Left ventricle myocardium (tissue), 1 donor: ENCODE measurements around the genes FOXL1 and C16orf95.

DNA sequence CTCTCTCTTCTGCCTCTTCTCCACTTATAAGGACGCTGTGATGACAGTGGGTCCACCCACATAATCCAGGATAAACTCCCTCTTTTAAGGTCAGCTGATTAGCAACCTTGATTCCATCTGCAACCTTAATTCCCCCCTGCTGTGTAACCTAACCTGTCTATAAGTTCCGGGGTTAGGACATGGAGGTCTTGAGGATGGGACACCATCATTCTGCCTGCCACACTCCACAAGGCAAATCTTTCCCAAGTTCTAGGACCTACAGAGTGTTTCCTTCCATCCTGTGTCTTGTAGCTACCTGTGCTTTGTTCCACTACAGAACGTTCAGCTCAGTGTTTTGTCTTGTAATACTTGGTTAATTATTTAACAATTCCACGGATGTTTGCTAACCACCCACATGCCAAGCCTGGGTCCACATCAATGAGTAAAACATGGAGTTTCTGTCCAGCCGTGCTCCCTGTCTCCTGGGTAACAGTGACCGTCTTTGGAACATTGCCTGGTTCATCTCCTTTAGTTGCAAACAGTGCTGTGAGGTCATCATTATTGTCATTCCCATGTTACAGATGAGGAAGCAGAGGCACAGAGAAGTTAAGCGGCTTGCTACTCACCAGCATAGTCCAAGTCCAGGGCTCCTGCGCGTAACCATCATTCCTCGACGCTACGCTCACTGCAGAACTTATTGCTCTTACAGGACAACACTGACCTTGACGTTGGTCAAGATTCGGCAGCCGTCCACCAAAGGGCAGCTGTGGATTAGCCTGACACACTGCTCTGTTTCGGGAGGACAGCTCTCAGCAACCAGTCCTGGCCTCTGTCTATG, 41.2 kb downstream of the IRF8 start:
- PRO-cap: no peak

GRCh38 chr16:85946126-85946705, 47.3 kb downstream of the IRF8 start:
- PRO-cap: no peak

DNA sequence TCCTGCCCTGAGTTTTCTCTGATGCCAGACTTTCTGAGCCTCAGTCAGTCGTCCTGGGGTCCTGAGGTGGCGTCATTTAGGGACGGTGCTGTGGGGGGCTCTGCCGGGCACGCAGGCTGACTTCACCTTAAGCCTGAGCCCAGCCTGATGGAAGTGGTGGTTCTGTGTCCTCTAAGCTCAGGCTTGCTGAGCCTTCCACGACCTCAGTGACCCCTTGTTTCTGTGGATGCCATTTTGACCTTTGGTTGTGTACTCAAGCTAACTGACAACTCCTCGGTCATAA, 75.4 kb downstream of the IRF8 start:
- PRO-cap: no peak

DNA sequence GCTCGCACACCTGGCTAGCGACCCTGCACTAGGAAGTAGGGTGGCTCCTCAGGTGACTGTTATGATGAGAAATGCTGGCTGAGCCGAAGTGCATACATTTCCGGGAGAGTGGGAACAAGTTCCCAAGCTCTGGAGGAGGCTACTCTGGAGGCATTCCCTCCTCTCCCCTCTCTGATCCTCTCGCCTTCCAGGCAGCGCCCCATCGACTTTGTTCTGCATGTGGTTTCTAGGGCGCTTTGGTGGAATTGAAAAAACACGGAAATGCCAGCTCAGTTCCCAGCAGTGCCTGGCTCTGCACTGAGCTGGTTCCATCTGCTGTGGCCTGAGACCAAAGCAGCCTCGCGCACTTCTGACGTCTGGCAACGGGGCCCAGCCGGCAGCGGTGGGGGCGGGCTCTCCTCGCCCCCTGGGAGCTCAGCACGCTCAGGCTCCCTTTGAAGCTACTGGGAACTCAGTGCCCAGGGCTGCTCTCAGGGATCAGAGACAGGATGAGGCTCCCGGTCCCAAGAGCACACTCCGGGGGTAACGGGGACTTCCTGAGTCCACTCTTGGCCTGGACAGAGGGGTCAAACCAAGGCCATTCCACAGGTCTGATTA, 130.4 kb downstream of the IRF8 start:
- PRO-cap: no peak

GRCh38 chr16:86222460-86223851, 287.4 kb upstream of the FOXF1 start:
- PRO-cap: no peak

GRCh38 chr16:86457530-86458258, 52.6 kb upstream of the FOXF1 start:
- PRO-cap: no peak

DNA sequence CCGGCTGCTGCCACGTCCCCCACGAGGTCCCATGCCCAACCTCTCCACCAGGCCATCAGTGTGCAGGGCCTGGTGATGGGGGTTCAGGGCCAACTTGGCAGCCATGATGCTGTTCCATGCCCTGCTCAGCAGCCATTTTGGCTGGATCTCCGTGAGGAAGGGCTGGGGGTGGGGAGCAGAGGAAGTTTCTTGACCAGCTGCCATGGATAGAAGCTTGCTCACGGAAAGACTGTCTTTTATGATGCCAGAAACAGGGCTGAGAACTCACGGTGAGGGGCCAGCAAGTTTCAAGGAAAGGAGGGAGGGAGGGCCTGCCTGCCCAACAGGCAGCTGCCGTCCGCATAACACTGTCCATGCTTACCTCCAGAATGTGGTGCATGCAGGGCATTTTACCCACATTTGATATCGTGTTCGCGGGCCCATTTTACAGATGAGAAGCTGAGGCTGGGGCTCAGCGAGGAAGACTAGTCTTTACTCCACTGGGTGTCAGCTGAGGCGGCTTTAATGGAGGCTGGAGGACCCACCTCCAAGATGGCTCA, 47.6 kb upstream of the FOXF1 start:
- PRO-cap: no peak

- PRO-cap: no peak
These were observed 14.0 kb upstream of the FOXF1 start for GRCh38 chr16:86496286-86496718.

DNA sequence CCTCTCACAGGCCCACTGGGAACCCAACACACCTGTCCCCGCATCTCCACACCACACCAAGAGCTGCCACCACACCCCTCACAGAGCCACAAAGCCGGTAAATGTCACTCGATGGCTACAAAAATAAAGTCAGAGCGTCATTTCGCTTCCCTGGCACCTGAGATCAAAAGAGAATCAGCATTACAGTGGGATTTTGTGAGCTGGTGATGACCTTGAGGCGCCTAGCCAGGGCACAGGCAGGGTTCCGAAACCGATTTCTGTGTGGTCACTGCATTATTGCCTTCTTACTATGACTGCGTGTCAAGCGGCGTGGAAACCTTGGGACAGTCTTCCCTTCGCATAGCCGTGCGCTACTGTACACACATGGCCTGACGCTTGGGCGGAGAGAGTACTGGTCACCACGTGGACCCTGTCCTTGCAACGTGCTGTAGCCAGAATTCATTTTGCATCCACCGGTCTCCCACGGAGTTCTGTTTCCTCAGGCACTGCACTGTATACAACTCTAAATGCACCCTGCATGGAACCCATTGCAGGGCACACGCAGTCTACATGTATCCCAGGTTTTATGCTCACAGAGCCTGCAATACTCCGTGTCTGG, 5.9 kb upstream of the FOXF1 start:
- PRO-cap: no peak

- PRO-cap: no peak
These were observed 5.0 kb upstream of the FOXF1 start for GRCh38 chr16:86505096-86505993.

DNA sequence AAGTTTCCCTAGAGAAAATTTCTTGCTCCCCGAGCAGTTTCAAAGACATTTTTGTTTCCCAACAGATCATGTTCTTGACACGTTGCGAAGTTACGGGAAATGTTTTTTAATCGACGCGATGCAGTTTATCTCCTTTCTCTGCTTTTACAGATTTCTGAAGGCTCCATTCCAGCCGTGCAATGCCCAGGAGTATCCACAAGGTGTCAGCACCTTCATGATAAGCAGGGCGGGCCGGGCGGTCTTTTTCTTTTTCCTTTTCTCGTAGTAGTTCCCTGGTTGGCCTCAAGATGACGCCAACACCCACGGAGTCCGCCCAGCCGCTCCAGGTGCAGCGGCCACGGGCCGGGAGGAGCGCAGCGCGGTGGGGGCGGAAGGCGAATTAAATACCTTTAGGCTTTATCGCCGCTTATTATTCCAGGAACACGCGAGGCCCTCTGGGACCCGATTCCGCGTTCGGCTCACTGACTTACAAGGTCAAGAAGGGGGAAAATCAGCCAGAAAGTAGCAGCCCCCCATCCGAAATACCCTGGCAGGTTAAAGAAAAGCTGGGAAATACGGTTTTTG, 2.8 kb upstream of the FOXC2 start:
- PRO-cap: no peak

DNA sequence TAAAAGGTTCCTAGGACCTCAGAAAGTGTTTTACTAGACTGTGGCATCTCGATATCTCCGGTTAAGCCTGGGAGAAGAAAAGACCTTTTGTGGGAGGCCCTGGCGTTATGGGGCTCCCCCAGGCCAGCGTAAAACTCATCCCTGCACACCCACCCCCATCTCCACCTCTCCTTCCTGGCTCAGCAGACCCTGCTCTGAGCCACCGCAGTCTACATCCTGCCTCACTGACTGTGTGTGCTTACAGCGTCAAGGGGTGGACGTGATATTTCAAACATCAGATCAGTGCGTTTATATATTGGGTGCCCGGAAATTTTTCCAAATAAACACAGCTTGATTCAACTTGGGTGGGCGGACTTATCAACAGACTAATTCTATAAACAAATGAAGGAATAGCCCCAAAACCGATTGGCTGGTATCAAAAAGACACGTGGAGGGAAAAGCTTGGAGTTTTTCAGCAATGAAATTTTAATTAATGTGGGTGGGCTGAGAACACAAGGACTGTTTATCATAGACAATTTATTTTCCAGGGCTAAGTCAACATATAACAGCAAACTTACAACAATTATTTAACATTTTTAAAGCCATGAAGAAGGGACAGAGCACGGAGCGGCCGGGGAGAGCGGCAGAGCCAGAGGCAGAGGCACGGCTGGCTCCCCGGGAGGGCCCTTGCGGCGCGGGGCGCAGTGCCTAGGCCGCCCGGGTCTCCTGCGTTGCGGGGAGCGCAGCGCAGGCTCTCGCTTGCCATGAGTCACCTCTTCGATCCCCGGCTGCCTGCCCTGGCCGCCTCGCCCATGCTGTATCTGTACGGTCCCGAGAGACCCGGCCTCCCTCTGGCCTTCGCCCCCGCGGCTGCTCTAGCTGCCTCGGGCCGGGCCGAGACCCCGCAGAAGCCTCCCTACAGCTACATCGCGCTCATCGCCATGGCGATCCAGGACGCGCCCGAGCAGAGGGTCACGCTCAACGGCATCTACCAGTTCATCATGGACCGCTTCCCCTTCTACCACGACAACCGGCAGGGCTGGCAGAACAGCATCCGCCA, at the start of gene FOXL1:
TSS of gene FOXL1 (plus strand) at position 569 of the 1,039 bp plus-strand sequence.
- PRO-cap: unidirectional peak, minus-strand start at position 236 of the sequence; unidirectional peak, minus-strand start at position 266 of the sequence

DNA sequence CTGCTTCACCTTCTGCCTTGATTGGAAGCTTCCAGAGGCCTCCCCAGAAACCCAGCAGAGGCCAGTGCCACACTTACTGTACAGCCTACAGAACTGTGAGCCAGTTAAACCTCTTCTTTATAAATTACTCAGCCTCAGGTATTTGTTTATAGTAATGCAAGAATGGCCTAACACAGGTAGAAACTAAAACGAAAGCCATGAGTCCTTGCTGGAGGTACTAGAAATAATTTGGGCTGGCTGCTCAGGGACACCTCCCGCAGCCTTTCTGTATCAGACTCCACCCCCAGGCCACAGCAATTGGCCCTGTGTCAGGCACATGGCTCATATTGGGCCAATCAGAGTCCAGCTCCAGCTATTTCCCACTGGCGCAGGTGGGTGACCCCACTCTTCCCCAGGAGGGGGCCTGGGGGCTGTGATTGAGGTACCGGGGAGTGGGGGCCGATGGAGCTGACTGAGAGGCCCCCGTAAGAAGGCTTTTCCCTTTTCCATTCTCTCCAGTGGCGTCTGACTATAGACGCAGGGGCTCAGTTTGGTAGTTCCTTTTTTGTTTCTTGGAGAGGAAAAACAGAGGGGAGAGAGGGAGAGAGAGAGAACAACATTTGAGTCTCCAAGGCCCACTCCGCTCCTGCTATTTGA, 26.0 kb downstream of the FOXL1 start:
- PRO-cap: no peak

- PRO-cap: no peak
These were observed 40.9 kb downstream of the FOXL1 start for GRCh38 chr16:86619196-86619766.

DNA sequence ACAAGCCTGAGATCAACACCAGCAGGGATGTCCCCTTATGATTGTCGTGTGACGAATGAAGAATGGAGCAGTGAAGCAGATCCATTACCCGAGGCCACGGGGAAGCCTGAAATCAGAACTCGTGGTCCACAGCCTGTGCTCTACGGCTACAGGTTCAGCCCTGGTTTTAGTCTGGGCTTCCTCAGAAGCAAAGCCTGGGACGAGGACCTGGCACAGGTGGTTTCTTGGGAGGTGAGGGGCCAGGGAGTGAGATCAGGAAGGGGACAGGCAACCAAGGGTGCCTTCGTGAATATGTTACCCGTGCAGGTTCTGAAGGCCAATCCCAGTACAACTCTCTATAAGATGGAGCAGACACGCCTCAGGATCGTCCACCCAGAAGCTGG, 61.2 kb downstream of the FOXL1 start:
- PRO-cap: unidirectional peak, plus-strand start at position 115 of the sequence

GRCh38 chr16:86751248-86751578, 172.9 kb downstream of the FOXL1 start:
- PRO-cap: no peak

DNA sequence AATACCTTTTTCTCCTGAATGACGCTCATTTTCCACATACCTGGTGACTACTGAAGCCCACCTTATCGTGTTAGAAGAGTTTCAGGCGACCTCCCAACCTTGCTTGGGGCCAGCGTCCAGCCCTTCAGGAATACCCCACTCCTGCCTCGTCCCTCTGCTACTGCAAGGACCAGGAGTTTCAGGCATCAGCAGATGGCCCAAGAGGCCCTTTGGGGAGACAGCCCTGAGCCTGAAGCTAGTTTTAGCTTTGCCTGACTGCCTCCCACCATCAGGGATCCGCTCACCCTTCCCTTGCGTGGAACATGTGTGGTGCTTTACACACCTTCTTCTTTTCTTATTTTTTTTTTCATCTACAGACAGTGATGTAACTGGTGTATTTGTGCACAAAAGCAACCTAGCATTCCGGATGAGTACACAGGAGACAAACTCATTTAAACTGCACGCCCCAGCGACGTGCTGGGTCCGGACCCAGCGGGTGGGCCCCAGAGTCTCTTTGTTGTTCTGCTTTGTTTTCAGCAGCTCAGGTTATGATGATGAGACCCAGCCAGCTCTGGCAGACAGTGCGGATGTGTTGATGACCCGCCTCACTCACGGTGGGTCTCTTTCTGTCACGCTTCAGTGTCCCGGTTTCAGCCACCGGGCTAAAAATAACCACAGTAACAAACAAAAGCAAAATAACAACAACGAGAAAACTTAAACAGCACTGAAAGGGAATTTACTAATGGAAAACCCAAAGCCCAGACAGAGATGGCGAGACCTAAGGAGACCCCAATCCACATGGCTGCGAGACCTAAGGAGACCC, 242.4 kb downstream of the C16orf95 start:
- PRO-cap: no peak

DNA sequence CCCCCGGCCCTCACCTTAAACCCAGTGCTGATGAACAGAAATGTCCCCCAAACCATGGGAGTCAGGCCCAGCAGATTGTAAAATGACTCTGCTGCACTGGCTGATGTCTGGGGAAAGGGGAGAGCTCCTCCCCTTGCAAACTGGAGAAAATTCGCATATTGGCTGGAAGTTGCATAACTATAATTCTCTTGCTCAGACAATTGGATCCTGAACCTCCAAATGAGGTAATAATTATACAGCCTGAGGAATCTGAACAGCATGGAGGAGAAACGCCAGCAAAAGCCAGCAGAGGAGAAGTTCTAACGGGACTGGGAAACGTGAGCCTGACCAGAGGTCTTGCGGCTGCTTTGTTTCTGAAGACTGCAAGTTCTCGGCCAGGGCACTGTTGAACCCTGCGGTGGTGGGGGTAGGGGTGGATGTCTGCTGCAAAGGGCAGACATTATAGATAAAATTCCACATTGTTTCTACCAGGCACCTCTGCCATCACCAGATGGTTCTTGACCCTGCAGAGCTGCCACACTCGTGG, 109.6 kb downstream of the C16orf95 start:
- PRO-cap: no peak

- PRO-cap: unidirectional peak, plus-strand start at chr16:87317024
These were observed 430 bp downstream of the C16orf95 start for GRCh38 chr16:87316778-87317145.

GRCh38 chr16:87317146-87318126, at the start of gene C16orf95:
TSS of gene C16orf95 (minus strand) at chr16:87317392.
- PRO-cap: bidirectional peak, plus-strand start at chr16:87317496, minus-strand start at chr16:87317368